Skeletal muscle cell (primary cell): ENCODE measurements around the genes DCP1A, TASOR and SLMAP.

GRCh38 chr3:53145111-53145748 is 15.0 kb upstream of the RFT1 start:
- RRBS = no CpG with 5 or more reads among the region's 8 CpGs

DNA sequence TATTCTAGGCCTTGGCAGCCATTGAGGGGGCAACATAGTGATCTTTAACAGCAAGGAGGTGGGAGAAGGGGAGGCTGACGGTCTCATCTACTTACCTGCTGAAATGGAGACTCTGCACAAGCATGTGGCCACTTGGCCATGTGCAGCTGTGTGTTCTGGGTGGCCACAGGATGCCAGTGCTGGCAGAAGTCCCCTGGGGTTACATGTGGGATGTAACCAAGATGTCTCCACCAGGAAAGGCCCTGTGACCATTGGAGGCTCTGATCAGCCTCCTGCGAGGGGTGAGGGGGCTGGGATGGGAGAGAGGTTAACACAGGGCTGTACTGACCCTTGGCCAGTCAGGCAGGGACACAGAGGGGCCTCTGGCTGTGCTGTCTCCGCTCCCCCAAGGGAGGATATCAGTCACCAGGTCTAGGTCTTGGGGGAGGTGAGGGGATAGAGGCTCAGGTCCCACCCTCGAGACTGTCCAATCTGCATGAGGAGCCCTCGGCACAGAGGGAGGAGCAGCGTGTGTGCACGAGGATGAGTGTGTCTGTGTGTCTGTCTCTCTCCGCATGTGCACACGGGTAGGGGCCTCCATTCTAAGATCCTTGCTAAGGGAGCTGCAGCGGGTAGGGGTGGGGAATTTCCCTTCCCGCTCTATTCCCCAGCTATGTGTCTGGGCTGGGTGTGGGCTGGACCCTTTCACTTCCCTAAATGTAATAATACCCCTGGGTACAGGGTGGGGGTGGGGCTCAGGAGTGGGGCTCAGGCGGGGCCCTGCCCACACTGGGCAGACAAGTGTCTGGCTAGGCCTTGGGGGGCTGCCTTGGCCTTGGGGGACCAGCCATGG is 19.5 kb downstream of the PRKCD start:
- RRBS = no CpG with 5 or more reads among the region's 12 CpGs

DNA sequence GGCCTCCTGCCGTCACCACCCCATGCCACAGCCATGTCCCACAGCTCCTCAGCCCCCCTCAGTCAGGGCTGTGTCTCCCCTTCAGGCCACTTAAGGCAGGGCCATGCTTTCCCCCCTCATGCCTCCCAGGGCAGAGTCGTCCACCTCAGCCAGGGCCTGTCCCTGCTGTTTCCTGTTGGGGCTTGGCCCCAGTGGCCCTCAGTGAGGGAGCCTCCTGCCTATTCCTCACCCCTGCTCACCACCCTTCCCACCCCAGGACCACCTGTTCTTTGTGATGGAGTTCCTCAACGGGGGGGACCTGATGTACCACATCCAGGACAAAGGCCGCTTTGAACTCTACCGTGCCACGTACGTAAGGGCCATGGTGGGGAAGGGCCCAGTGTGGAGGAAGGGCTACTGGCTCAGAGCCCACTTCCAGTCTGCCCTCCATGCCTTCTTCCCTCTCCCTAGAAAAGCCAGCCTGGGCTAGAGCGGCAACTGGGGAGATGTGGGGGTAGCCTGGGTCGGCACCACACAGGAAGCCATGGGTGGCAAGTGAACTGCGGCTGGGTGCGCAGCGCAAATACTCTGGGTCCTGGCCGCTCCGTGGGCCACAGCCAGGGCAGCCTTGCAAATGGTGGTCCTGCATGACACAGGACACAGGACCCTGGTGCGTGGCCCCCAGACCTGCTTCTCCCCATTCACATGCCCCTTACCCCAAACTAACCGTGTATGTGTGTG is 25.5 kb downstream of the PRKCD start:
- RRBS = no CpG with 5 or more reads among the region's 16 CpGs

GRCh38 chr3:53221258-53222170 is 34.3 kb downstream of the TKT start:
- RRBS = no CpG with 5 or more reads among the region's 9 CpGs

DNA sequence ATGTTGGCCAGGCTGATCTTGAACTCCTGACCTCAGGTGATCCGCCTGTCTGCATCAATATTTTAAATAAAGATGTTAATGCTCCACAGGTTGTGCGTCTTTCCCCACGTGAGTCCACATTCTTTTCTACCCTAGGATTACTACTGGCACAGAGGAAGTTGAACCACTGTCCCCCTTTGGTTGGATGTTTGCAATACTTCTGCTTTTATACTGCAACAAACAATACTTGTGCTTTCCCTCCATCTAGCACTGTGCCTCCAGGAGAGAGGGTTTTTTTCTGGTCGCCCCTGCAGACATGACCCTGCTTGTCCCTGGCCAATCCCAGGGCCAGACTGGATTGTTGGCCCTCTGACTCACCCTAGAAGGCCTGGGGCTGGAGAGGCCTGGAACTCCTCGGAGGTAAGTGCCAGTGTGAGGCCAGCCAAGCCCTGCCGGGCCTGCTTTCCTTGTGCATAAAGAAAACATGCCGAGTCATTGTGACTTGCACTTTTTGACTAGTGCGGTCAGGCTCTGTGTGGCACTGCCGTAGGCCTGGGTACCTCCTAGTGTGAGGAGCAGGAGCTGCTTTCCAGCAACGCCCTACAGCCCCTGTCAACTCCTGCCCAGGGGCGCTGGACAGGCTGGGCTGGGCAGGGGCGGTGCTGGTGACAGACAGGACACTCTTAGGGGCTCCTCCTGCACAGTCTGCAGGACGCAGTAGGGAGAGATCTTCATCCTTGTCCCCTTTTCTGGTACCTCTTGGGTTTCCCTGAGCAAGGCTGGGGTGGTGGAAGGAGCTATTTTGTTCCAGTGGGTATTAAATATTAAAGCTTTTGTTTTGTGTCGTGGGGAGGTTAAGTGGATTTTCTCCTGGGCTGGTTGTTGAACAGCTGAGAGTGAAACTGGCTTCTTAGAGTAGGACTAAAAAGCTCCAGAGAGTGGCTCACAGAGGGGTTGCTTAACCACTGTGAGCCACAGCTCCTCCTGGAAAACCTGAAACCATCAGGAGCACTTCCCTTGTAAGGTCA is 14.3 kb upstream of the TKT start:
- RRBS = no CpG with 5 or more reads among the region's 14 CpGs

GRCh38 chr3:53286976-53287795 is 31.4 kb upstream of the TKT start:
- RRBS = no CpG with 5 or more reads among the region's 6 CpGs

GRCh38 chr3:53346958-53348219 is at the start of gene DCP1A:
TSS of gene DCP1A (minus strand) at chr3:53347543.
- RRBS = under 1% methylated on average over 8 of the region's 71 CpGs

DNA sequence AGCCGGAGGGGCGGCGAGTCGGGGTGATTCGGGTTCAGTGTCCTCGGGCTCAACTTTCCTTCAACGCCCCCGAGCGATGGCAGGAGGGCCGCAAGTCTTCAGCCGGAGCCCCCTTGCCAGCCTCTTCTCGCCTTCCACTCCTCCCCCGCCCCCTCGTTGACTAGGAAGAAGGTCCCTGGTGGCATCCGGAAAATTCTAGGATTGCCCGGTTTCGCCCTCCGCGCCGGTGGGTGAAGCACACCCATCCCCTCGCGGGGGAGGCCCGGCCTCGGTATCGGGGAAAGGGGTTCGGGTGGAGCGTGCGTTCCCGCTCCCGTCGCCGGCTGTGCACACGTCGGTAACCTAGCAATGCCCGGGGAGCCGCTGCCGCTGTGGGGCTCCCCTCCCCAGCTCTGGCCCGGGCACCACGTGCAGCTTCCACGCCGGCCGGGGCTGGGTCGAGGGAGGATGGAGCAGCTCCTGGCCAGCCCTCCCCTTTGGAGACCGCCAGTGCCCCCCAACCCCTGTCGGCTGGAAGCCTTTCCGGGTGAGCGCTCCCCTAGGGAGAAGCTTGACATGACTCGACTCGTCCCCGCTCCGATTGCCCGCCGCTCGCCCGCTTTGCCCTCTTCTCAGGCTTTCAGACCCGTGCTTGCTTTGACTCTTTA is 1.2 kb downstream of the CACNA1D start:
- RRBS = 2% methylated on average over 20 of the region's 56 CpGs

- RRBS = 2% methylated on average over 24 of the region's 53 CpGs
Observed at GRCh38 chr3:54120890-54121642, 1.3 kb upstream of the CACNA2D3 start.

- RRBS = no CpG with 5 or more reads among the region's 1 CpG
Observed at GRCh38 chr3:55166296-55166514, 238.3 kb upstream of the LRTM1 start.

DNA sequence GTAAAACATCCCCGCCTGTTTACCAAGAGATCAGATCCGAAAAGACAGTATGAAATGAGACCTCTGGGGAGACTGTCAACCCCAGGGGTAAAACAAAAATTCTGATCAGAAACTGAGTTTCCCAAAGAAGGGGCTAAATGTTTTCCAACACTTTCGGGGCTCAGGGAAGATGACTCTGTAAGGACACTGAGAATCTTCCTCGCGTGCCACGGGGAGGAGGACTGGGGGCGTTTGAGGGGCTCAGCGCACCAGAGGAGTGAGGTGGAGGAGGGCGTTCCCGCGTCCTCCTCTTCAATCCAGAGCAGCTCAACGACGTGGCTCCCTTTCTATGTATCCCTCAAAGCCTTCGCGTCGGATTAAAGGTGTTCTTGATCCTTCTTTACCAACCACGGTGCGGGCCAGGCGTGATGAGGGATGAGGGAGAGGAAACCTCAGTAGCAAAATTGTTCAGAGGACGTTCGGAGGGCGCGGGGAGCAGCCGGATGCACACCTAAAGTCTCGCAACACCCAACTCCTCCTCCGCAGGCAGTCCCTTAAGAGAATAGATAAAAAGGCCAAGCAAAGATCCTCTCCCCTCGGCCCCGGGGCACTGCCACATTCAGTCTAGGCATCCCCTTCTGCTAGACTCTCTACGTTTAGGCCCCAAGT is 3.6 kb downstream of the WNT5A start:
- RRBS = no CpG with 5 or more reads among the region's 29 CpGs

GRCh38 chr3:55485918-55486750 is 972 bp downstream of the WNT5A start:
- RRBS = no CpG with 5 or more reads among the region's 46 CpGs

DNA sequence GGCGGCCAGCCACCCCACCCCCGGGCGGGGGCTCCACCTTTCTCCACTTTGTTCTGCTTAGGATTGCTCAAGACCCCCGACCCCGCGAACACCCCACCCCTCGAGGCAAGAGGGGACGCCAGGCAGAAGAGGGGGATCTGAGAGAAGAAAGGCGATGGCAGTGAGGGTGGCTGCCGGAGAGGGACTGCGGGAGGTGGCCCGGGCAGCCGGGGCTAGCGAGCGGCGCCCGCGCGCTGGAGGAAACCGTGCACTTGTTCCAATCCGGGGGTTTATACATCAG is 563 bp downstream of the ERC2 start:
- RRBS = 2% methylated on average over 9 of the region's 21 CpGs

DNA sequence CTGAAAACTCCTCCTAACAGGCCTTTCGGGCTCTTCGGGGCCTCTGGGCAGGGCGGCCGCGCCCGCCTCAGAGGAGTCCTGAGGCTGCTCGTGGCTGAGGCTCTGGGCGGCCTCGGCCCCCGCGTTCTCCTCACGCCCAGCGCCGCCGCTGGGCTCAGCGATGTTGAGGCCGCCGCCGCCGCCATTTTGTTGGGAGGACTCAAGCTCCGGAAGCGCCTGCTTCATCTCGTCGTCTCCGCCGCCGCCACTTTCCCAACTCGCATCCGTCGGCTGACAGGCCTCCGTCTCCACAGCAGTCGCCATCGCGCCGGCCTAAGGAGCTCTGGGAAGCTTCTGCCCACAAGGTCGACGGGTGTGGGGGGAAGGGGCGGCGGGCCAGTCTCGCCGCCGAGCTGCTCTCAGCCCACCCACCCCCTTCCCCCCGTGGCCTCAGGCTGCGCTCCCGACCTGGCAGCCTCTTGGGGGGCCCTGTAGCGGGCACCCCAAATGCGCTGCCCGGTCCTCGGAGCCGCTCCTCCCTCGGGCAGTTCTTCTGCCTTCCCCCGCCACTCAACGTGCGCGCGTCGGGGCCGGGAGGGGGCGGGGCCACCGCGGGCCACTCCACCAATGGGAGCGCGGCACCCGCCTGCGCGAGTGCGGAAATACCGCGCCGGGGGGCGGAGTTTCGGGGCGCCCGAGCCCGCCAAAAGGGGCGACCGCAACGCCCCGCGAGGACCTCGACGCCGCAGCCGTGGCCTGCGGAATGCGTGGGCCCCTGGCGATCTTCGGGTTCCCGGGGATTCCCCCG is at the start of gene TASOR:
TASOR (minus strand) TSS at position 562 of the 787 bp plus-strand sequence.
- RRBS = 2% methylated on average over 23 of the region's 90 CpGs

DNA sequence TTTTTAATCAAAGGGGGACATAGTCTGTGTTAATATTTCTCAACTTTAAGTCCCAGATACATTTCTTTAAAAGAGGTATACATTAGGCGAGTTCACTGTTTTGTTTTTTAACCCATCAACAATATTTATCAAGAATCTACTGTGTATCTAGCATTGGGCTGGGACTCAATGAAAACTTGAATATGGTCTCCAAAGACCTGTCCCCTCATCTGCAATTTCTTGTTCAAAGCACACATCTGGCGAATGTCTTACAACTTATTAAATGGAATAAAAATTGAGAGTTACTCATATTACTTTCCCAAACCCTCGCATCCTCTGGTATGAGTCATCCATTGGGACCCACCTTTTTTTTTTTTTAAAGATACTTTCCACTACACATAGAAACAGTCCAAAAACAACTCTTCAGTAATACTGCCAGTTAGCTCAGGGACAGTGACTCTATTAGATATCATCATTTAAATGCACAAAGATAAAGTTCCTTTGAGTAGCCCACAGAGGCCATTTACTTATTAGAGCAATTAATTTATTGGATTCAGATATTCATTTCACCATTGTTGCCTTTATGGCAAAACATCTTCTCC is 77.6 kb upstream of the ARHGEF3 start:
- RRBS = no CpG with 5 or more reads among the region's 3 CpGs

DNA sequence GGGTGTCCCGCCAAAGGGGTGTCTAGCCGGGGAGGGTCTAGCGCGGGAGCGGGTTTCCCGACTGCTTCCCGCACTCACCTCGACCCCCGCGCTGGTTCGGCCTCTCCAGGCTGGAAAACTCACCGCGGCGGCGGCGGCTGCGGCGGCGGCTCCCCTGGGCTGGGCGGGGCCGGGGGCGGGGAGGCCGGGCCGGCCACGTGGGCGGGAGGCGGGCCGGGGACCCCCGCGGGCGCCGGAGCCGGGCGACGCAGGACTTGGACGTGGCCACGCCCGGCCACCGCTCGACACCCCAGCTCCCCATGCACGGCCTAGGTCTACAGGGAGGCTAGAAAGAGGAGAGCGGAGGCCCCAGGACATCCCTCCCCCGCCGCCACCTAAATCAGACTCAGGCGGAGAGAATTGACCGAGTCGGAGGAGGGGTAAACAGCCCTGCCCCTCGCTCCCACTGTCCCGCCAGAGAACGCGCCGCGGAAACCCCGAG is 18.7 kb downstream of the SPATA12 start:
- RRBS = 0% methylated on average over 2 of the region's 54 CpGs

DNA sequence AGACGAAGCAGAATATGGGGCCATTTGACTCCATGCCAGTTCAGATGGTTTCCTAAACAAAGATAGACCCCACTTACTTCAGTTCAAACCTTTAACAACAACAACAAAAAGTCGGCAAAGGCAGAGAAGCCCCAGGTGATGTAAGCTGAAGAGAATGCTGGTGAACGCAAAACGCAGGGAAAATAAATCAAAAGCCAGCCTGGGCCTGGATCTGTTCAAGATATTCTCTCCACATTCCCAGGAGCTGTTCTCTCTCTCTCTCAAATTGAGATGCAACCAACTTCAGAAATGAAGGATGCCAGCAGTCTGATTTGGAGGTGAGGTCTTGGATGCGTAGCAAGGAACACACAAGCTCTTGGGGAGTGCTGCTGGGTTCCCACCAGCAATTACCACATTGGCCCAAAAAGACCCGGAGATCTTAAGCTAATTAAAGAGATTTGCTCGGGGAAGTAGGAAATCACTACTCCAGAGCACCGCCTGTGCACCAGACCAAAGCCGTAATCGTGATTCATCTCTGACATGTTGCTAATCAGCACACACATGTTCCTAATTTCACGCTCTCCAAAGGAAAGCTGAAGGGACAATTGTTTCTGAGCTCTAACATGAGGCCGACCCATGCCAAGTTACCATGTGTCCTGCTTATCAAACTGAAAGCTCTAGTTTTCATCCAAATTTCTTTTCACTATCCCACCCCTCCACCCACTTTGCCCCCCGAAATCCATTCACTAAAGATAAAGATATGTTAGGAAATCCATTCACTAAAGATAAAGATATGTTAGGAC is 37.1 kb downstream of the IL17RD start:
- RRBS = no CpG with 5 or more reads among the region's 13 CpGs

DNA sequence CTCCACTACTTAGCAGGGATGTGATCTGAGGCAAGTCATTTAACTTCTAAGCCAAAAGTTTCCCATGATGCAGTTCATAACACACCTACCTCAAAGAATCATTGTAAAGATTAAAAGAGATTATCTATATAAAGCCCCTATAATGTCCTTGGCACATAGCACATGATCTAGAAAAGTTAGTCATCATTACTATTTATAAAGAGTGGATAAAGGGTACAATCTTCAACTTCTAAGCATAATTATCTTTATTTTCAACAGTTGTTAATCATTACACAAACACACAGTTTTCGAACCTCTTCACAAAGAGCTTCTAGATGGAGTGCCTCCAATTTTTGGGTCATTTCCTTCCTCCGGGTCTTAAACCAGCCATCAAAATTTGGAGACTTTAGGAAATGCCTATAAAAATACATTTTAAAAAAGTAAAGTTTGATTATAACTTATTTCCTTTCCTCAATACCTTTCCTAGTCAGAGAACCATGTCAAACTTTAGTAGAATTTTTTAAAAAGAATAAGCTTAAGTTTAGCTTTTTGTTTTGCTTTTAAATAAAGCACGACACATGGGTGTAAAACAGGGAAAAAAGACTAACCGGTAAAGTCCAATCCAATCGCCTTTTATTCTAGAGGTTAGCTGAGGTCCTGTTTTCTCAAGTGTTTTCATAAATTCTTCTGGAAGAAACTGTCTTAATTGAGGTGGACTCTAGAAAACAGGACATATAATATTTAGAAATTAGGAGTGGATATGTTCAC is 33.2 kb upstream of the ARF4 start:
- RRBS = no CpG with 5 or more reads among the region's 5 CpGs

DNA sequence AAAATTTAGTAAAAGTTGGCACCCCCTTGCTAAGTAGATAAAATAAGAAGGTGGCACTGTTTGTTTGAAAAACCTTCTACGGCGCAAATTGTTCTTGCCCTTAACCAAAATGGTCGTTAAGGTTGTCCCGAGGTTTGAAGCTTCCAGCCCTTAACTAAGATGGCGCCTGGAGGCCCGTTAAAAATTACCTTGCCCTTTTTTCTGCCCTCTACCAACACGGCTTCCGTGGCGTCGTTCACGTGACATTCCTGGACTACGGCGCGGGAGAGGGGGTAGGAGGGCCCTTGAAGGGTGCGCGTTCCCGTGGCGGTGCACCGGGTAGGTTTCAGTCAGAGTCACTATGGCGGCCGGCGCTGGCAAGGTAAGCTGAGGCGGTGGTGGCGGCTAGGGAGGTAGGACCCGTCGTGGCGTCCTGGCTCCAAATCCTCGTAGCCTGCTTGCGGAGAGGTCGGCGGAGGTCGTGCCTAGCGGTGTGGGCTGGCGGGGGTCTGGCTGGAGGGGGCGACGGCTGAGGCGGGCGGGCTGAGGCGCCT is at the start of gene SLMAP:
SLMAP (plus strand) TSS at position 328 of the 533 bp plus-strand sequence.
- RRBS = no CpG with 5 or more reads among the region's 39 CpGs

DNA sequence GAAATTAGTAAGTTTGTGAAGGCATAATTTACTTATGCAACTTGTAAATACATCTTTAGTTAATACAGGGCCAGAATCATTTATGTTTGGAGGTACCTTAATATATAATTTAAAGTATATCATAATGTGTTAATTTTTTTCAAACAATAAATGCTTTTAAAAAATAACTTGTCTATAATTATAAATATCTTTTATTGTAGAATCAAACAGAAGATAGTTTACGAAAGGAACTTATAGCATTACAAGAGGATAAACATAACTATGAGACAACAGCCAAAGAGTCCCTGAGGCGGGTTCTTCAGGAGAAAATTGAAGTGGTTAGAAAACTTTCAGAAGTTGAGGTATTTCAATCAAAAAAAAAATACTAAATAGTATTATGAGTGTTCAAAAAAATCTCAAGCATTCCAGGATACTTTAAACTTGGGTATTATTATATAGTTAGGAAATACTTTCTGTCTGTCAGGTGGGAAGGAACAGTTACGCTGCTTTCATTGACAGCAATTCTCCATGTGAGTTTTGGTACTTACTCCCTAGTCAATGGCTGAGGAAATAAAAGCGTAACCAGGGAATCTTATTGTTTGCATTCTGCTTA is 104.5 kb downstream of the SLMAP start:
- RRBS = no CpG with 5 or more reads among the region's 4 CpGs